ENCODE measurements around a stretch of chr13.

- RRBS, result no CpG with 5 or more reads among the region's 9 CpGs
These were observed 81.5 kb upstream of the ARGLU1 start for GRCh38 chr13:106649359-106650001.

DNA sequence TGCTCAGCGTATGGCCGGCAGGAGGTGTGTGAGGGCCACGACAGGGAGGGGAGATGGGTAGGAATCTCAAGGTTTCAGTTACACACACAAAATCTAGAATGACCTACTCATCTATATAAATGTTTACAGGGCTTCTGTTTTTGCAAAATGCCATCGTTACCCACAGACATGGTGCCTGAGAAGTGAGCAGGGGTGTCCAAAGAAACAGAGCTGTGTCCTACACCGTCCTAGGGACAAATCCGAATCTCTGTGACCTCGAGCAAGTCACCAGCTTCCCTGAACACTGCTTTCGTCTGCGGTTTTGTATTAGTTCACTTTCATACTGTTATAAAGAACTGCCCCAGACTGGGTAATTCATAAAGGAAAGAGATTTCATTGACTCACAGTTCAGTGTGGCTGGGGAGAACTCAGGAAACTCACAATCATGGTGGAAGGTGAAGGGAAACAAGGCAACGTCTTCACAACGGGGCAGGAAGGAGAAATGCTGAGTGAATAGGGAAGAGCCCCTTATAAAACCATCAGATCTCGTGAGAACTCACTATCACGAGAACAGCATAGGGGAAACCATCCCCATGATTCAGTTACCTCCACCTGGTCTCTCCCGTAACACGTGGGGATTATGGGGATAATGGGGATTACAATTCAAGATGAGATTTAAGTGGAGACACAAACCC, 188.9 kb downstream of the NALF1 start:
- RRBS, result no CpG with 5 or more reads among the region's 15 CpGs

- RRBS, result no CpG with 5 or more reads among the region's 5 CpGs
These were observed 143.1 kb downstream of the NALF1 start for GRCh38 chr13:107724165-107724727.

DNA sequence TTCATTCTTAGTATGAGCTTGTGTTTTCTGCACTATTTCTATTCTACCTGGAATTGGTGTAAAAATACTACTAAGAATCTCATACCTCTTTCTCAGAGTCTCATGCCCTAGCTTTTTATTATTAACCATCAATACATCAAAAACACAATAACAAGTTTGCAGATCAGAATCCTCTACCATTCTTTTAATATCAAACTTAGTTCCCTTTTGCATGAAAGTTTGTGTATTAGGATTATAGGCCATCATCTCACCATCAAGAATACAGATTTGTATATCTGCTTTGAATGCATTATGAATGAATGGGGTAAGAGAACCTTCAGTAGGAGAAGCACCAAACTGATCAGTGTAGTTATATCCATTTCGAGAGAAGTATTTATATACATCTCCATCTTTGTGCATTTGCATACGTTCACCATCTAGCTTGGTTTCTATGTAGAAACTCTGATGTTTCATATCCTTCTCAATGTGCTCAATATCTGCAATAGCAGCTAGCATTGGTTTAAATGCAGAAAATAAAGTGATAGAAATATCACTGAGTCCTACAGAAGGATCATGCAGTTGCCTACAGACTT, 5.2 kb downstream of the LIG4 start:
- RRBS, result no CpG with 5 or more reads among the region's 2 CpGs

DNA sequence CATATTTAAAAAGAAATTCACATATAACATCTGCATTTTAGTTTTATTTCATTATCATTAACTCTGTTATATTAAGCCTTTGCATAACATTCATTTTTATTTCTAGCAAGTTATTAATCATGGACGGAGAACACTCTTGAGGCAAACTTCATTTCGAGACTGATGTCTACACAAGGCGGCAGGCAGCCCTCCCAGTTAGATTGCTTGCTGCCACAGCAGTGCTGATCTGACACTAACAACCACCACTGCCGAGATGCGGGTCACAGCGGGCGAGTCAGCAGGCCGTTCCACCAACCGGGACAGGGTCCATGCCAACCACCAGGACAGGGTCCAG, 243.9 kb downstream of the MYO16 start:
- RRBS, result no CpG with 5 or more reads among the region's 9 CpGs

GRCh38 chr13:108963324-108963642, 333.9 kb downstream of the MYO16 start:
- RRBS, result no CpG with 5 or more reads among the region's 2 CpGs

DNA sequence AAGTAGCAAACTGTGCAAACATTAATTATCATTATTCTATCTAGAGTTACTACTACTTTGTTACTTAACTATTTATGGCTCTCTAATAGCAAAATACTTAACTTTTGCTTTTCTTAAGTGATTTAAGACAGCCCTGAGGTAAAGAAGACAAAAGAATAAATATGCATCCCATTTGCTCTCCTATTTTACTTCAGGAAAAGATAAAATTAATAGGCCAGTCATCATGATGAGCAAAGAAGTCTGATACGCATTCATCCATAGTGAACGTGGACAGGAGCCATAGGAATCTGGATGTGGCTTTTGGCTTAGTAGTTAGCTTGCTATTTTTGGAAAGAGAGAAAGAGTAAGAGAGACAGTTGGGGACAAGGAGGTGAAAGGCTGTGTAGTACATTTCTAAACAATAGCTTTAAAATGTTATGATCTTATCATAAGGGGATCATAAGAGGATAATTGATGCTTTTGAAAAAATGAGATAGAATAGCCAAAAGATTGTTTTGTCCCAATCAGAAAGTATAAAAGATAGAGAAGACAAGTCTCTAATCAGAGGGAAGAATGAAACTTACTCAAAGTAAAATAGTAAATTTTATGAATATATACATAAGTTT, 545.2 kb downstream of the IRS2 start:
- RRBS, result no CpG with 5 or more reads among the region's 2 CpGs

DNA sequence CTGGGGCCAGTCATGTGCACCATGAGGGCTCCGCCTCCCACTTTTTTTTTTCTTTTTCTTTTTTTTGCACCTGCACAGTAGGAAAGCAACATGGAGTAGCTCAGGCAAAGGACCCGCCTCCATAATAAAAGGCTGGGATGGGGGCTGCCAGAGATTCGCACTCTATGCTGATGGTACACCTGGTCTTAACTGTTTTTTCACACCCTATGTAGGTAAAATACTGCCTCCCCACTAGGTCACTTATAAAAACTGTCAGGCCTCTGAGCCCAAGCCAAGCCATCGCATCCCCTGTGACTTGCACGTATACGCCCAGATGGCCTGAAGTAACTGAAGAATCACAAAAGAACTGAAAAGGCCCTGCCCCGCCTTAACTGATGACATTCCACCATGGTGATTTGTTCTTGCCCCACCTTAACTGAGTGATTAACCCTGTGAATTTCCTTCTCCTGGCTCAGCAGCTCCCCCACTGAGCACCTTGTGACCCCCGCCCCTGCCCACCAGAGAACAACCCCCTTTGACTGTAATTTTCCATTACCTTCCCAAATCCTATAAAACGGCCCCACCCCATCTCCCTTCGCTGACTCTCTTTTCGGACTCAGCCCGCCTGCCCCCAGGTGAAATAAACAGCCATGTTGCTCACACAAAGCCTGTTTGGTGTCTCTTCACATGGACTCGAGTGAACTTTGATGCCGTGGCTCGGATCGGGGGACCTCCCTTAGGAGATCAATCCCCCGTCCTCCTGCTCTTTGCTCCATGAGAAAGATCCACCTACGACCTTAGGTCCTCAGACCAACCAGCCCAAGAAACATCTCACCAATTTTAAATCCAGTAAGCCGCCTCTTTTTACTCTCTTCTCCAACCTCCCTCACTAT, 521.3 kb downstream of the IRS2 start:
- RRBS, result no CpG with 5 or more reads among the region's 19 CpGs

DNA sequence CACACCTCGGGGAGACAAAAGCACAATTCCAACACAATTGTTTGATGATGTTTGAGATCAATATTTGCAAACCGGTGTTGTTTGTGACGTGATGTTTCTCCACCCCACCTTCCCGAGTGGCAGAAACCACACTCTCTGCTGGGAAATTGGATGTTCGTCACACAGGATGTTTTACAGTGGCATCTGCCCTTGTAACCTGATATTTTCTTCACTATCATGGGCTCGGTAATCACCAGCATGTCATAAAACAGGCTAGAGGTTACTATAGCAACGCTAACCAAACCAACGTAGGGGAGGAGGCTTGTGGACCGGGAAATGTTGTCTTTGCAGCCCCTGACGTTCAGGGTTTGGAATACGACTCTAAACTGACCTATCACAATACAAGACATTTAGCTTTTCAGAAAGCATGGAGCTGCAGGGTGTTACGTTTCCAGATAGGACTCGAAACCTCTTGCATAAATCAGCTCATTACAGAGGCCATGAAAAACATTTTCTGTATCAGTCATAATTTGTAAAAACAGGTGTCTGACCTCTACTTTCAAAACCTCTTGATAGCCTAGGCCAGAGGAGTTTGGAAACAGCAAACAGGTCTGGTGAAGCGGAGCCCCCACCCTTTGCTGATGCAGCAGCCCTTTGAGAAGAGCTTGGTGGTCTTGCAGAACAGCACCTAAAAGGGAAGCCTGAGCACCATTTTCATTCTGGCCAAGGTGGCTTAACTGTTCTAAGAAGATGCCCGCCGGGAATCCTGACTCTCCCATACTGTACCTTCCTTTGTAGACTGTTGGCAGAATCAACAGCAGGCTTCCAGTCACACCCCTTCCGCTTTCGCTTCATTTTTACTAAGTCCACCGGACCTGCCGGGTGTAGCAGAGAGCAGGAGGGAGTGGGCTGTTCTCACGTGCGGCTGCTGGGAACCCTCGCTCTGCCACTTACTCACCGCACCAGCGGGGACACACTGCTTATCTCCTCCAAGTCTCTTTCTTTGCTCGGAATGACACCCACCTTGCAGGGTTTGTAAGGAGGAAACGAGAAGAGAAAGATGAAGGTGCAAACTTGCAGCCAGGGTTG, 454.2 kb downstream of the IRS2 start:
- RRBS, result 98% methylated on average over 4 of the region's 27 CpGs

- RRBS, result 24% methylated on average over 3 of the region's 22 CpGs
These were observed 385.9 kb downstream of the IRS2 start for GRCh38 chr13:109400083-109401198.

- RRBS, result no CpG with 5 or more reads among the region's 12 CpGs
These were observed 216.2 kb downstream of the IRS2 start for GRCh38 chr13:109569856-109570823.

- RRBS, result no CpG with 5 or more reads among the region's 4 CpGs
These were observed 209.9 kb downstream of the IRS2 start for GRCh38 chr13:109576555-109576908.

DNA sequence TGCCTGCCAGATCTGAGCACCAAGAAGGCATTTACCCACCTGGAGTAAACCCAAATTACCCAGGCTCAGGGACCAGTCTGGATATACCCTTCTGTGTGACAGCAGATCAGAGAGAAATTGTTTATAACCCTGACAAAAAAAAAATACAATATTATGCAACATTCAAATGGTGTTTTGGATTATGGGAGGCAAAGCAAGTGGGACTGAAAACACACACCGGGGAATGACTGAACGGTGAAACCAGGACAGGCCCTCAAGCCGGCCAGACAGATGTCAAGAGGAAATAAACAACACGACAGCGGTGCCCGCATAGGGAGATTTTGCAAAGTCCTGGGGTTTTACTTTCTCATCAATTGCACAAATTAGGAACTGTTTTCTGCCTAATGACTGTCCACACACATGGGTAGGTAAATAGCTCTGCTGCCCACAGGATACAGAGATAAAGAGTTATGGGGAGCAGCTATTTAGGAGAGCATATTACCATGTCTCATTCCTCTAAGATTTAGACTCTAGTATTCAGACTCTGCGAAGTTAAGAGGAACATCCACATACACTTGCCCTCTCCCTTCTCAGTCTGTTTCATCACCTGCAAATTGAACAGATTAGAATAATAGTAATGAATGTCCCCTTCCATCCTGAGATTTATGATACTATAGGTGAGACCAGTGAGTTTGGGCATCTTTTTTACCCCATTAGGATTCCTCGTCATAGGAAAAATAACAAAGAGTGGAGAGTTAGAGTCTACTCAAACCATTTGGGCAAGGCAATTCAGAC, 134.4 kb downstream of the IRS2 start:
- RRBS, result no CpG with 5 or more reads among the region's 8 CpGs

GRCh38 chr13:109684269-109685255, 101.8 kb downstream of the IRS2 start:
- RRBS, result no CpG with 5 or more reads among the region's 18 CpGs

DNA sequence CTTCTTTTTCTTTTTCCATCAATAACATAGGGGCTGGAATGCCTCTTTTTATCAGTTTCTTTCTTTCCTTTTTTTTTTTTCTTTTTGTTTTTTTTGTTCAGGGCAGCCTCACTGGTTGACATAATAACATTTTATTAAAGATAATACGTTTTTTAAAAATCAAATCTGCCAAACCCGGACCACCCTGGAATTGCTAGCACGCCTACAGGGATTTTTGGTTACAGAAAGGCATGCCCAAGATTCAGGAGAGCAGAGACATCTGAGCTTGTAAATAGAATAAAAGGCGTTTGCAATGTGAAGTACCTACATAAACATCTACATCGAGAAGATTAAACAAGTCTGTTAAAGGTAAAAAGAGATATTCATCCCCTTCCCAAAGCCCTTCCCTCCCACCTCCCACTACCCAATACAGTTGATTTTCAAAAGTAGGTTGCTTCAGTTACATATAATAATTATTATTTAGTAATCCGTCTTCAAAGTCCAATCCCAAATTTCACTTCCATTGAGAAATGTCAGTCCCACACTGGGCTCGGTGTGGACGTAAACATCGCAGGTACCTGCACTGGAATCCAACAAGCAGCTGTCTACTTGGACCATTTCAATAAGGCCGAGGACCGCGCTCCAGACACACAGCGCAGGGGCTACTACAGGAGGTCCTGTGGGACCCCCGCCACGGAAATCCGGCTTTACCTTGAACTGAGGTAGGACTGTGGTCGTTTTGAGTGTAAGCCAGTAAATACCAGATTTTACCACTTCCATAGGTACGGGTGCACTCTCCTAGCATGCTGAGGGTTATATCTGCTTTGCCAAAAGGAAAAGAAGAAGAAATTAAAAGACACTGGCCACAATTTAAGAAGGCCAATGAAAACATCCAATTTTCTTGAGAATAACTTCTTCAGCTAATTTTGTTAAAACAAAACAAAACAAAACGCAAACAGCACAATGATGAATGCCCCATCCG, 31.0 kb downstream of the IRS2 start:
- RRBS, result no CpG with 5 or more reads among the region's 20 CpGs

DNA sequence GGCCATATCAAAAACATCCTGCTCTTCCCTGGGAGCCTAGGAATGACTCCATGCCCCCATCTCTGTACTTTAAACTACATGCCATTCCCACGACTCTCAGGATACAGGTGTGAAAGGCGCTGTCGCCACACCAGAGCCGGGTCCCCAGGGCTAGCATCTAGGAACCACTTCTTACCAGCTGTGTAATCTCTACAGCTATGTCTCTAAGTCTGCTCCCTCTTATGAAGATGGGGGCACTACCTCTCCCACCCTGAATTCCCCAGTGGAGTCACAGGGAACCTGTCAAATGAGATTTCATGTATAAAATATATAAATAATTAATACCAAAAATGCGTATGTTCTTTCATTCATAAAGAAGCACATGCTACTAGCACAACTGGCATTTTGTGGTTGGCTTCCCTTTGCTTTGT, 22.2 kb downstream of the IRS2 start:
- RRBS, result no CpG with 5 or more reads among the region's 5 CpGs

DNA sequence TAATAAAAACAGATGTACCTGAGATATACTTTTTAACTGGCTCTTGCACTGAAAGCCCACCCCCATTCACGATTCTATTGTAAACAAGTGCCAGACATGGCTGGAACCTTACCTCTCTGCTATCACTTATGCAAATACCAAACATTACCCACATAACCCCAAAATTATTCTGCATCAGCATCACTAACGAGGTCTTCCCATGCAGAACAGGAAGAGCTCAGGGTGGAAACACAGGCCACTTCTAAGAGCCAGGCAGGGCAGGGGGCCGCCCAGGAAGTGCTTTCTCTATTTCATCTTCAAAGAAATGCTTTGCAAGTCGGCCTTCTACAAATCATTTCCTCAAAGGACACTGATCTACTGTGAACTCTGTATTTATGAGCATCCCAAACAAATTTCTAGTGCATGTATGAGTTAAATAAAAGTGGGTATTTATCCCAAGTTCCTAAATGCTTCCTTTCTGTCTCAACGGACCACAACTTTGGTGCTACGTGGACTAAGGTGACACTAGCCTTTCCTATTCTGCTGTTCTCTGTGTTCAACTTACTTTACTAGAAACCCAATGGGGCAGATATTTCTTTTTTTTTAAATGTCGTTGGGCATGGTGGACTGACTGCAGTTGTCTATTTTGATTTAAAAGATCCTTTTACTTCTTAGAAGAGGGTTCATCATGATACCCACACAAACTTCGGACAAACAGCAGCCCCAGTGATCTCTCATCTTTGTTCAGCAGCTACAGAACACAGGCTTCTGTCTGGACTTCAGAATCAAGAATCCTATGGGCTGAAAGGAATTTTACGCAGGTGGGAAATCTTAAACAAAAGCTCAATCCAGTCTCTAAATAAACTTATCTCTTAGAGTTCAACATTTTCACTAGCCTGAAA, 7.1 kb downstream of the IRS2 start:
- RRBS, result no CpG with 5 or more reads among the region's 9 CpGs

DNA sequence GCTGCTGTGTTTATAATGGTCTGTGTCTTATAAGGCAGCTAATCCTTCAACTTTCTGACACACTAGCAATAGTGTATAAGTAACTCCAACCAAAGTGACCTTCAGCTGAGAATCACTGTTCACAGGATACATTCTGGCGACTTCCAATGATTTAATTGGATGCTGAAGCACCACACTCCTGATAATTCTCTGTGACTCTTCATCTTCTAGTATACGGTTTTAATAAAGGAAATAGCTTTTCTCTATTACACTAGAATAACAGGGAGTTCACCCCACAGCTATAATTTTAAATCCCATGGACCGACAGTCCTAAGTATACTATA, 6.1 kb downstream of the IRS2 start:
- RRBS, result no CpG with 5 or more reads among the region's 3 CpGs

DNA sequence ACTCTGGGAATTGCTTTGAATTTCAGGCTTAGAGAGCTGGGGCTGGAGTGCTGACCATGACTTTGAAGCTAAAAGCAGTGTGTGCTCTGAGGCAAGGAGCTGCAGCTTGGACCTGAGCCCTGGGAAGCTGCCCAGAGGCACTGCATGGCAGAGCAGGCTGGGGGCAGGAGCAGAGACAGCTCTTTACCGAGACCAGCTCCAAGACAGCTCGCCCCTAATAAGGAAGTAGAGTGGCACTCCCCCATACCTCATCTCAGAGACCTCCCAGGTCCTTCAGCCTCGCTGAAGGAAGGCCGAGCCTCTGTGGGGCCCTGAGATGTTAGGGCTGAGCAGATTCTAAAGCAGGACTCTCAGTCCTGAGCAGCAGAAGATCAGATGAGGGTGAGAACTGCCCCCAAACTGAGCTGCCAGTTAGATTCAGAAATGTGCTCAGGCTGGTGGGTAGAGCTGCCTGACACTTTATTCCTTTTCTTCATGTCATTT, 200.1 kb downstream of the COL4A1 start:
- RRBS, result no CpG with 5 or more reads among the region's 4 CpGs

DNA sequence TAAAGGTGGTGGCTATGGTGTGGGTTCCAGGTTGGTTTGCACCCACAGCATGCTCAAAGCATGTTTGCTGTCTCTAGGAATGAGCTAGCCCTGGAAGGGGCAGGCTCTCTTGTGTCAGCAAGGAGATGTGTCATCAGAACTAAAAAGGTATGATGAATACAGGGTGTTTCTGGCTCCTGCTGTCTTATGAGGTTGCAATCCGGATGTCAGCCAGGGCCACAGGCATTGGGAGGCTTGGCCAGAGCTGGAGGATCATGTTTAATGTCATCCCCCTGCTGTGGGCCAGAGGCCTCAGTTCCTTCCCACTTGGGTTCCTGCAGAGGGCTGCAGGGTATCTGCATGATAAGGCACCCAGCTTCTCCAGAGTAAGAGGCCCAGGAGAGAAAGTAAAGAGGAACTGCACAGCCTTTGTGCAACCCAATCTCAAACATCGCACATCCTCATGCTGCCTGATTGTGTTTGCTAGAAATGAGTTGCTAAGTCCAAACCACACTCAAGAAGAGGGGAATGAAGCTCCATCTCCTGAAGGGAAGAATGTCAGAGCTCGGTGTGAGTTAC, 193.6 kb downstream of the COL4A1 start:
- RRBS, result no CpG with 5 or more reads among the region's 3 CpGs